Urinary bladder (tissue), 3 donors: ENCODE results near the gene SLC45A3.

DNA sequence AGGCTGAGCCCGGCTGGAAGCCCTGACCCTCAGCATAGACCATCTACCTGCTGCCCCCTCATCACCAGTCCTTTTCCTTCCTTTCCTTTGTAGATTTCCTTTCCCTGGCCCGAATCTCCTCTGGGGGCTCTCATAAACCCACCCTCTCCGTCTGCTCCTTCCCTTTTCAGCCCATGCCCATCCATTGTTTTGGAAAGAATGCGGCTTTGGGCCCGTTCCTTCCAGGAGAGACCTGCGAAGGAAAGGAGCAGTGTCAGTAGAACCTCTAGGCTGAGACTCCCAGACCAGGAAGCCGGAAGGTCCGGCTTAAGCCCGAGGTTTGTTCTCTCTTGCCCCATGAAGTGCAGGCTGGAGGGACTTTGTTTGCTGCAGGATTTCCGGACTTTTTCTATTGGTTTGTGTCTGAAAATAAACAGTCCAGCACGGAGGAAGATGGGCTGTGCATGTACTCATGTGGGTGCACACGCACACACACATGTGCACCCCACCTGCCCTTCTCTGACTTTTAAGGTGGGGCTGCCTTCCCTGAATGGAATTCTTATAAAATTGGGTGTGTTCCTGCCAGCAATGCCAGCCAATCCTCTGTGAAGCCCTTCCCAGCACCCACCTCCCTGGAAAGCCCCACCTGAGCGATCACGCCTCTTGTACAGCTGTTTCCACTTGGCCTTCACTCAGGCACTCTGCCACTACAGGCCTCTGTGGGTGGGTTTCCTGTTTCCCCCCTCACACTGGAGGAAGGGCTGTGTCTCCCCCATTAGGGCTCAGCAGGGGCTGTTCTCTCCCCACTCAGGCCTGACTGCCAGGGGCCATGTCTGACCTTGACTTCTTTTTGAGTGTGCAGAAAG is 13.4 kb downstream of the MFSD4A start:
- PRO-cap, result unidirectional peak, minus-strand start at position 500 of the sequence
- RAMPAGE, long total RNA, result no peak

- PRO-cap, result no peak
- RAMPAGE, long total RNA, result no peak
Measured at GRCh38 chr1:205664357-205665167, 15.7 kb downstream of the SLC45A3 start.

DNA sequence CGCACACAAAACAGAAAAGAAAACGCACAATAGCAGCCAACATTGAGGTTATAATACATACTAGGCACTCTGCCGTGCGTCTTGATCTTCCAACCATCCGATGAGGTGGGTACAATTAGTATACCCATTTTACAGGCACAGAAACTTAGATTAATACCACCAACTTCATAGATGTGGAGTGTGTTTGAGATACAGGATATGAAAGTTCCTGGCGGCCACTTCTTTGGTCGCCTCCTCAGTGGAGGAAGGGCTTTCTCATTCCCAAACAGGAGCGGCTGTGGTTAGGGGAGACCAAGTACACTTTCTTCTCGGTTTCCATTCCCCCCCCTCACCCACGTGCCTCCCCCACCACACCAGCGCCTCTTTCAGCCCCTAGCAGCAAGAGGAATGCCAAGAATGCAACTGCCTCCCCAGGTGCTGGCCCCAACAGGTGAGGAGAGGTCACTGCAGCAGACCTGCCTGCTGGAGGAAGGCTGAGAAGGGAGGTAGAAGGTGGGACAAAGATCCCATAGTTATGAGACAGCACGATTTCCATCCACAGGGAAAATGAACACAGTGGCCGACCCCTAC is 8.3 kb downstream of the SLC45A3 start:
- PRO-cap, result no peak
- RAMPAGE, long total RNA, result no peak

- PRO-cap, result bidirectional peak, plus-strand start at chr1:205680551, minus-strand start at chr1:205680459
- RAMPAGE, long total RNA, result no peak
Measured at GRCh38 chr1:205680254-205681049, at the start of gene SLC45A3. TSS of gene SLC45A3 (minus strand) at chr1:205680509.

DNA sequence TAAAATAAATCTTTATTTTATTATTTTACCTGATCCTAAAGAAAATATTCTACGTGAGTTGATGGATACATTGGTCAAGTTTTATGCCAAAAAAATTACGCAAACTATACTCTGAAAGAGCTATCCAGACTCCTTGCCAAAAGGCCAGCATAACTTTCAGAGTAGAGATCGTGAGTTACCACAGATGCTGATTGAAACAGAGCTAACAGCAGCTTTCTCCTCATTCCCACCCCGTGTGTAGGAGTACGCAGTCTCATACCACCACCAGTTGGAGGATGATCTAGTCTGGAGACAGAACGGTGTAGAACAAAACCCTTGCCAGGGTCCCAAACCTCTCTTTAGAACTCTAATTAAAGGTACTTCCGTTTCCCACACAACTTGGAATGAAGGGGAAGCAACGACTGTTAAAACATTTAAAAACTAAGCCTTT is 1.6 kb downstream of the NUCKS1 start:
- PRO-cap, result no peak
- RAMPAGE, long total RNA, result no peak

DNA sequence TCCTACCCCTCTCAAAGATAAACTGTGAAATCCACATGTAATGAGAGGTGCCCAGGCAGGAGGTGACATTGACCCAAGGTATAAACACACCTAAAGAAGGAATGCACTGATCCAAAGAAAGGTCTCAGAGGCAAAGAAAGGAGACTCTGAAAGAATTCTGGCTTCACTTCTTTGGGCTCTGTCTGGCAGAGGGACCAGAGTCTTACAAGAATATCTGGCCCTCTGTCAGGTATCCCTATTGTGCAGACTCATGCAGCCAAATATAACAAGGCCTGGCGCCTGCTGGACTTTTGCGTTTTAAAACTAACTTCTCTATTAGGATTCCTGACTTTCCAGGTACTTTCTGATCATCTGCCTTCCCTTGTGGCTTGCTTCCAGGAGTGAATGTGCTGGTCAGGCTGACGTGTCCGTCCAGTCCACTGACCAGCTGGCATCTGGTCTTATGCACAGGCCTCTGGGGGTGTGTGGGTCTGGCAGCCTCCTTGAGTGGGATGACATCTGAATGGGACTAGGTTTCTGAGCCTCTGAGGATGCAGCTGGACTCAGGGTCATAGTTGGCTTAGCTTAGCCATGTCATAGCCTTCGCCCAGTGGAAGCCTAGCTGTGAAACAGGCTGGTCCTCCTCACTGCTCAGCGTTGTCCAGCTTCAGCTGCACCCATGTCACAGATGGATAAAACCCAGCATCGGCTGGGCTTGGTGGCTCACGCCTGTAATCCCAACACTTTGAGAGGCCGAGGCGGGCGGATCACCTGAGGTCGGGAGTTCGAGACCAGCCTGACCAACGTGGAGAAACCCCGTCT is 8.7 kb upstream of the RAB29 start:
- PRO-cap, result no peak
- RAMPAGE, long total RNA, result no peak

DNA sequence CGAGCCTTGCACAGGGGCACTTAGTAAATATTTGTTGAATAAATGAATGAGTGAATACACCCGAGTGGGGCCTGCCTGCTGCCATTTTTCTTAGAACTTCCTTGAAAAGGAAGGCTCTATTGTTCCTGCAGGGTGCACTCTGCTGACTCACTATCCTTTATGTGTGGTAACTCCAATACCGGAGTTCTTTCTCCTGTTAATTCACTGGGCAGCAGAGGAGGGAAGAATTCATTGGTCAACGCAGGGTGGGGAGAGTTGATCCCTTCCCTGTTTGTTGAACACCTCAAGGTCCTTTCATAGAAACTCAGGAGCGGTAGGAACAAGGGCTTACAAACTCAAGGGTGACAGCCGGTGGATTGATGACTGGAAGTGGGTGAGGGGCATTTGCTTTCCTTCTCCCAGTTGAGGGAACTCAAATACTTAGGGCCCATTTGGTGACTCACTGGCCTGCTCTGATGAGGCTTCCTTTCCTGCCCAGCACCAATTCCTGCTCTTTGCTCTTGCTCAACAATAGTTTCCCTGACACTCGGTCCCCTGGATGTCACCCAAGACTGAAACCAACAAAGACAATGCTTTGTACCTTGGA is 9.6 kb downstream of the SLC26A9 start:
- PRO-cap, result no peak
- RAMPAGE, long total RNA, result no peak

- PRO-cap, result unidirectional peak, plus-strand start at chr1:206001633
- RAMPAGE, long total RNA, result no peak
Measured at GRCh38 chr1:206001333-206001756, 1.9 kb downstream of the RAB7B start.

- PRO-cap, result no peak
- RAMPAGE, long total RNA, result no peak
Measured at GRCh38 chr1:206036551-206037054, 12.9 kb upstream of the CTSE start.

- PRO-cap, result no peak
- RAMPAGE, long total RNA, result no peak
Measured at GRCh38 chr1:206053671-206054068, 697 bp downstream of the RHEX start.

- PRO-cap, result no peak
- RAMPAGE, long total RNA, result no peak
Measured at GRCh38 chr1:206203033-206203386, 331 bp upstream of the SRGAP2 start.

GRCh38 chr1:206380230-206380577 is 90.1 kb upstream of the IKBKE start:
- PRO-cap, result no peak
- RAMPAGE, long total RNA, result no peak

DNA sequence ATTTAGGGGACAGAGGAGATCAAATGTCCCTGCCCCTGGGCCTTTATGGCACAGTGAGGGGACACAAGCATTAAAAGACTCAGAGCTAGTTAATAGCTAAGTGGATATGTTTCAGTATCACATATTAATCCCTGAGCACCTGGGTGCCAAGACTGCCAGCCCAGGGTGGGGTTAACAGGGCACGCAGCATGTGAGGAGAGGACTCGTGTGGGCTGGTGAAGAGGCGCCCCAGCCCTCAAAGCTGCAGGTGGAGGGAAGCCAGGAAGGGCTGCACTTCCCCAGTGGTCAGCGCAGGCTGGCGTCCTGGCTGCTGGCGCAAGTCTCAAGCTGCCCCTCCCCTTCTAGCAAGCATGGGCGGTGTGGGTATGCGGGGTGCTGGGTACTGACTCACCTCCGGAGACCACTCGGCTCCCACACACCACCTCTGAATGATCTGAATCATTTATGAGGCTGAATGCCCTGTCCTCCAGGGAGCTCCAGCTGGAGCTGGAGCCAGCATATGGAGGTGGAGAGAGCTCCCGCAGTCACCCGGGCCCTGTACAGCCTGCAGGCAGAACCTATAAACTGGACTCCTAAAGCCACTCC is 44.0 kb downstream of the EIF2D start:
- PRO-cap, result no peak
- RAMPAGE, long total RNA, result no peak

DNA sequence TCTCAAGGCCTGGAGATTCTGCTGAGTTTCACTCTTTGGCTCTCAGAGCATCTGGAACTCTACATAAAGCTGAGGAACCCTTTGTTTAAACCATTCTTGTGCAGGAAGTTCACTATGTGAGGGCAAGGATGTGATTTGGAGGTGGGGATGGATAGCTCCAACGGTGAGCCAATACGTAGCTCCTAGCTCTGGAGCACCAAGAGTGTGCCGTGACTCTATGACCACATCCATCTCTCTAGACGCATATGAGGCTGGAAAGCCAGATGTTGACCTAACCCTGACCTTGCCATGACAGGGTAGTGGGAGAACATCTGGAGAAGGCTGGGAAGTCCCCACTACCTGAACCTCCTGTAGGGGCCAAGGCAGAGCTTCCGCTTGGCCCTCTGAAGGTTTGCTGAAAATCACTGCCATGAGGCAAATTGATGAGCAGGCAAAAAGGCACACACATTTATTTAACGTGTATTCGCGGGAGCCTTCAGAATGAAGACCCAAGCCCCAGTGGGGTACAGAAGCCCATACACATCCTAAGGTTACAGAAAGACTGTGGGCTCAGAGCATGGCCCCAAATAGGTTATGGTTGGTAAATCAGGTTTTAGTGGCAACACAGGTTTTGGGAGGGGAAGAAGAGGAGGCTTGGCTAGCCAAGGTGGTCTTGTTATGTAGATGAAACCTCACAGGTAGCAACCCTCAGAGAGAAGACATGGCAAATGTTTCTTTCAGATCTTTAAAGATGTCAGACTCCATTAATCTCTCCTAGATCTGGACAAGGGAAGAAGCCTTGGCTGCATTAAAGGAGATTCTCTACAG is 43.3 kb downstream of the EIF2D start:
- PRO-cap, result no peak
- RAMPAGE, long total RNA, result no peak

- PRO-cap, result no peak
- RAMPAGE, long total RNA, result no peak
Measured at GRCh38 chr1:206577388-206577968, 34.8 kb downstream of the EIF2D start.

DNA sequence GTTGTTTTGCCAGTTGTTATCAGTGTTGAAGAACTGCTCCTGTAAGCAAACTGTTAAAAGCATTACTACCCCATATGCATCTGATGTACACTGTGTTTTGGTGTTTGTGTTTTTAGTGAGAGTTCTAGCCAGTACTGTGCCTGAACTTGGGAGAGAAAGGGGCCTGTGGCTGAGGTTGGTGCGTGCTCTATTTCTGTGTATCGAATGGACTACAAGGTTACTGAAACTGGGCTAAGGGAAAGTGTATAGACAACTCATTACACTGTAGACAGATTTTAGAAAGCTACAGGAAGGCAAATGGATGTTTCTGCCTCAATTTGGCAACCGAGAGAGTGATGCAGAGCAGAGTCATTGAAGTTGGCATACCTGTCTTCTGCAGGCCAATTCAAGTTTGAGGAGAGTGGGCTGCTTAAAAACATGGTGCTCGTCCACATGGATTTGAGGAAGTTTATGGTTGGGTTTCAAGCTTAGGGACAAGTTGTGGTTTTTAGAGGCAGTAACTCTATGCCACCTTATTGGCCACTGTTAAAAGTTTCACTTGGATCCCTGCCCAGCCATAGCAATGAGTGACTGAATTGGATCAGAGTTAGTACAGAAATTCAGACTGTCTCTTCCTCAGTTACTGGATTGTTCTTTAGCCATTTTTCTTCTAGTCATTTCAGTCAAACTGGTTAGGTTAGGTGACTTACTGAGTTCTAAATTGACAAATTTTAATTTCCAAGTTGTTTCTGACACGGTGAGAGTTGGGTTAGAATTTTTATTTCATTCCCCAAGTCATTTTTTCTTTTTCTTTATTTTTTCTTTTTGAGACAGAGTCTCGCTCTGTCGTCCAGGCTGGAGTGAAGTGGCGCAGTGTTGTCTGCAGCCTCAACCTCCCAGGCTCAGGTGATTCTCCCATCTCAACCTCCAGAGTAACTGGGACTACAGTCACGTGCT is 17.2 kb downstream of the DYRK3 start:
- PRO-cap, result no peak
- RAMPAGE, long total RNA, result no peak

GRCh38 chr1:206654626-206655495 is 19.5 kb downstream of the DYRK3 start:
- PRO-cap, result no peak
- RAMPAGE, long total RNA, result no peak

GRCh38 chr1:206666951-206667332 is 17.8 kb upstream of the MAPKAPK2 start:
- PRO-cap, result no peak
- RAMPAGE, long total RNA, result no peak

- PRO-cap, result unidirectional peak, plus-strand start at chr1:206697269
- RAMPAGE, long total RNA, result no peak
Measured at GRCh38 chr1:206696669-206697403, 12.1 kb downstream of the MAPKAPK2 start.

GRCh38 chr1:206711406-206711866 is 26.7 kb downstream of the MAPKAPK2 start:
- PRO-cap, result no peak
- RAMPAGE, long total RNA, result no peak